Diencephalon (tissue), 2 donors: ENCODE measurements around a stretch of chr6.

GRCh38 chr6:154606150-154606957 lies 95.9 kb upstream of the CNKSR3 start:
- RAMPAGE, long total RNA: no peak

DNA sequence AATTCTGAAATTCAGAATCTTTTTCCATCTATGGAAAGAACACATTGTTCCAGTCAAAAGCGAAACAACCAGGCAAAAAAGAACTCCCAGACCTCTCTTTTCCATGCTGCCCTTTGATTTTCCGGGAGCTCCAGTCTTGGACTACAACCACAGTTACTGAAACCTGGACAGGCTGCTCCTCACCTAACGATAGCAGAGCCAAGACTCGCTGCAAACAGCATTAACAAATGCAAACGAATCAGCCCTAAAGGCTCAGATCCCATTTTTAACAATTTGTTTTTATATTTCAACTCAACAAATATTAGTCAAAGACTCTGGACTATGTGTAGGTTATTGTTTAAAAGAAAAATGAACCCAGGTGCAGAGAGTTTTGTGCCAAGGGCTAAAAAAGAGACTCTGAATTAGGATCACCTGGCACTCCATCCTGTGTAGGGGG lies 108.8 kb upstream of the CNKSR3 start:
- RAMPAGE, long total RNA: no peak

- RAMPAGE, long total RNA: no peak
Measured at GRCh38 chr6:154794860-154795546, 61.8 kb downstream of the SCAF8 start.

- RAMPAGE, long total RNA: no peak
Measured at GRCh38 chr6:154807666-154809069, 75.0 kb downstream of the SCAF8 start.

- RAMPAGE, long total RNA: no peak
Measured at GRCh38 chr6:154889261-154889877, 105.7 kb upstream of the TIAM2 start.

GRCh38 chr6:155091809-155092094 lies 96.6 kb downstream of the TIAM2 start:
- RAMPAGE, long total RNA: no peak

GRCh38 chr6:155145199-155145398 lies 118.7 kb upstream of the CLDN20 start:
- RAMPAGE, long total RNA: no peak

DNA sequence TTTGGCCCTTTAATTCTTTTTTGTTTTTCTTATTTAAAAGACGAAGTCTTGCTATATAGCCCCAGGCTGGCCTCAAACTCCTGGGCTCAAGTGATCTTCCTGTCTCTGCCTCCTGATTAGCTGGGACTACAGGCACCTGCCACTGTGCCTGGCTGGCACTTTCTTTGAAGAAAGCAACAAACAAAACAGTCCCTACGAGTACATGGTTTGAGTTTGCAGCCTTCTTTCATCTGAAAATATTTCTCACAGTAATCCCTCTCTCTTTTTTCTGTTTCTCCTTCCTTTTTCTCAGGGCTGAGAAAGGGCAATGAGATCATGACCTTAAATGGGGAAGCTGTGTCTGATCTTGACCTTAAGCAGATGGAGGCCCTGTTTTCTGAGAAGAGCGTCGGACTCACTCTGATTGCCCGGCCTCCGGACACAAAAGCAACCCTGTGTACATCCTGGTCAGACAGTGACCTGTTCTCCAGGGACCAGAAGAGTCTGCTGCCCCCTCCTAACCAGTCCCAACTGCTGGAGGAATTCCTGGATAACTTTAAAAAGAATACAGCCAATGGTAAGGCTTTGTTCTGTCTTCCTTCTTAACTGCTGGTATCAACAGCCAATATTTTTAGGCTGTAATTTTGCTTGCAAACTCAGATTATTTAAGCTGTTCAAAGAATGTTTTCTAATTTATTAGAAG lies 80.7 kb upstream of the CLDN20 start:
- RAMPAGE, long total RNA: no peak

DNA sequence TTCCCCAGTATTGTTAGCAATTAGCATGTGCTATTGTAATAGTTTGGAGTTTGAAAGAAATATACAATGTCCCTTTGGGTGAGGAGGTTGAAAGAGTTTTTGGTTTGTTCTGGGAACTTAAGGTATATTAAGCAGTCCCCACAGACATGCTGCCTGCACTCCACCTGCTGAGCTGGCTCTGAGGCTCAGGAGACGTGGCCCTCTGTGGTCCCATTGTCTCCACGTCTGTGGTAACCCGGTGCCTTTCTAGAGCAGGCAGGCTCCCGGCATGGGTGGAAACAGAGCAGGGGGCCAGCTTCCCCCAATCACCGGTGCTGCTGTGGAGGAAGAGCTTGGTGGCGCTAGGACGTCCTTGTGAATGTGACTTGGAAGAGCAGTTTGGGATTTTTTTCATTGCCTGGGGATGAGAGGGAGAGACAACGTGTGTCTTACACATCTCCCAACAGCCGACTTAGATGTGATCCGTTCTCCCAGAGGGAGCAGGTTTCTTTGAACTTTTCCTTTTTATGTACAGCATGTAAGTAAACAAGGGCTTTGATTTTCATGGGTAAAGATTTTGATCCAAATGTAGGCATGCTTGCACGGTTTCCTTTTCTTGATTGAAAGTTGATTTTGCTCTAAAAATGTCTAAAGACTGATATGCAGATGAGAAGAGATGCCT lies 47.1 kb upstream of the CLDN20 start:
- RAMPAGE, long total RNA: no peak

GRCh38 chr6:155549113-155549514 lies 93.5 kb upstream of the NOX3 start:
- RAMPAGE, long total RNA: no peak

DNA sequence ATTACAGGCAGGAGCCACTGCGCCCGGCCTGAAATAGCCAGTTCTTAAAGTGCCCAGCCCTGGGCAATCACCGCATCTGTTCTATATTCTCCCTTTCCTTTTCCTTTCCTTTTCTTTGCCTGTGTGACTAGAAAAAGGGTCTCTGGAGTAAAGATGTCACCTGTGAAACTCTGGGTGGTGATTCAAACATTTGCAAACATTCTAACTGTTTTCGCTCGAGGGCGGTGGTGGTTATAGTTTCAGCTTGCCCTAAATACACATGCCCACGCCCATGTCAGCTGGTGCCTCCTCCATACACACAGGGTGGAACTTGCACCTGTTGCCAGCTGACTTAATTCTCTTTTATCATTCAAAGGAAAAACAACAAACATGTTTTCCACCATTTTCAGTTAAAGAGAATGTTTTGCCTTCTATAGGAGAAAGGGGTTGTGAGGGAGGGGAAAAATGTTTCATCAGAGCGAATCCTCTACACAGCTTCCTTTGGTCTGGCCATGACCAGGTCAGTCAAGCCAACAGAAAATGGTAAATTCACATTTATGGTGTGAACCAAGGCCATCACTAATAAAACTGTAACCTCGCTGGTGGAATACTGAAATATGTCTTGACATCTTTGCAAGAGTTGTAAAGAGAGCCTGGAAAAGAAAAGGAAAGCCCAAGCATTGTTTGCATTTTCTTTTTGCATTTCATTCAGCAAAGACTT lies 381.8 kb upstream of the ARID1B start:
- RAMPAGE, long total RNA: no peak

GRCh38 chr6:156557508-156558051 lies 219.6 kb upstream of the ARID1B start:
- RAMPAGE, long total RNA: no peak

DNA sequence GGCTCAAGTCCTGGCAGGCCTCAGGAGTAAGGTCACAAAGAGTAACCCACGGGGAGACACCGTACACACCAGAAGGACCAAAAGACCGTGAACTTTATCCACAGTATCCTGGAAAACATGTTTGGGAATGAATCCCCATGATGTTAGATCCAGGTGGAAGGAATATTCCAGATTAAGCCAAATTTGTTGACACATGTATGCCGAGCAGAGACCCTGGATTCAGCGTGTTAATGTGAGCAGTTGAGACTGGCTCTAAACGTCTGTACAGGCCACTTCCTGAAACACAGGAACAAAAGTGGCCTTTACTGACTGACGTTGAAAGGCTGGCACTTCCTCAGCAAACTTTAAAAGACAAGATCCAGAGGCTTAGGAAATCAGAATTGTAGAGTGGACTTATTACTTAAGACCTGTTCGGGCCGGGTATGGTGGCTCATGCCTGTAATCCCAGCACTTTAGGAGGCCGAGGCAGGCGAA lies 125.8 kb upstream of the ARID1B start:
- RAMPAGE, long total RNA: no peak

GRCh38 chr6:156719111-156719430 lies 58.1 kb upstream of the ARID1B start:
- RAMPAGE, long total RNA: no peak

DNA sequence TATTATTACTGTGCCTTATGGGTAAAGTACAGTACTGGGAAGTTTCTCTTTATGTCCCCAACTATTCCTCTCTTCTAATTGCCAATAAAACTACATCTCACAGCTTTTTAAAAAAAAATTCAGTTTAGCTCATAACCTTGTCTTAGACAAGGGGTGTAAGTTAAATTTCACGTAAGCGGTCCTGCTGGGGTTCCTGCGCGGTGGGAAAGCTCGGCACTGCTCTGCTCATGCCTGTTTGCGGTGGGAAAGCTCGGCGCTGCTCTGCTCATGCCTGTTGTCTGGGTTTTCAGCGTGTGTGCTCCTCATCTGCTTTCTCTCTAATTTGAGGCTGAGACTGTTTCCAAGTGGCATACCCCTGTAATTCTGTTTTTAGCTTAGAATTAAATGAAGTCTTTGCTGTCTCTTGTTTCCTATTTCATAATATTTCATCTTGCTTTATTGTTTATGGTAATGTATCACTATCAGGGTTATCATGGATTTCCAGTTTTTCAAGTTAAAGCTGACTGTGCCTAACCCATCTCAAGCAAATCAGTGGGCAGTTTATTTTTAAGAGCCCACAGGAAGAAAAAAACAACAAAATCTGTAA lies 18.7 kb downstream of the ARID1B start:
- RAMPAGE, long total RNA: no peak

GRCh38 chr6:157022169-157022467 lies 244.9 kb downstream of the ARID1B start:
- RAMPAGE, long total RNA: no peak

DNA sequence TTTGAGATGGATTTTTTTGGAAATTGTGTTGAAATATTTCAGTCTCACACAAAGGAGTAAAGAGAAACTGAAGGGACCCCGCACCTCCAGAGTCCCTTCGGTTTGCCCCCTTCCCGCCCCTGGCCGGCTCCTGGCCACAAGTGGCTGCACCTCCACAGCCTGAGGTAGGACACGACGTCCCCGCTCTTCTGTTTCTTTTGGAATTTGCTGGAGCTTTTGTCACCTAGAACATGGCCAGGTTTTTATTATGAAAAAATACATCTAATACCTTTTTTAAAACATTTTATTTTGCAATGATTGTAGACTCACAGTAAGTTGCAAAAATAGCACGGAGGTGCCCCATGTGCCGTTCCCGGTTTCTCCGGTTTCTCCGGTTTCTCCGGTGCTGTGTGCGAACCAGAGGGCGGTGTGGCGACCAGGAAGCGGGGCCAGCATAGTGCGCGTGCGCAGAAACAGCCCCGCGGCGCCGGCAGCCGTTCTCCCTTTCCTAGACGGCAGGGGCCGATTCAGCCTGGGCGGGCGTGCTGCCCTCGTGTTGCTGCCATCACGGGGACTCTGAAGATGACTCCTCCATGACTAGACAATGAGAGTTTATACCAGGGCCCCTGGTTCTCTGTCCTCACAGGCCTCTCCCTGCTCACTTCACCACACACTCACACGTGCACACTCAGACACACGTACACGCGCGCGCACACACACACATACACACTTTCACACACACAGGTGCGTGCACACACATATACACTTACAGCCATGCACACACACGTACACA lies 102.2 kb downstream of the TMEM242 start:
- RAMPAGE, long total RNA: no peak

GRCh38 chr6:157307996-157308361 lies 15.3 kb downstream of the TMEM242 start:
- RAMPAGE, long total RNA: no peak

- RAMPAGE, long total RNA: no peak
Measured at GRCh38 chr6:157424106-157425151, 43.4 kb downstream of the ZDHHC14 start.

DNA sequence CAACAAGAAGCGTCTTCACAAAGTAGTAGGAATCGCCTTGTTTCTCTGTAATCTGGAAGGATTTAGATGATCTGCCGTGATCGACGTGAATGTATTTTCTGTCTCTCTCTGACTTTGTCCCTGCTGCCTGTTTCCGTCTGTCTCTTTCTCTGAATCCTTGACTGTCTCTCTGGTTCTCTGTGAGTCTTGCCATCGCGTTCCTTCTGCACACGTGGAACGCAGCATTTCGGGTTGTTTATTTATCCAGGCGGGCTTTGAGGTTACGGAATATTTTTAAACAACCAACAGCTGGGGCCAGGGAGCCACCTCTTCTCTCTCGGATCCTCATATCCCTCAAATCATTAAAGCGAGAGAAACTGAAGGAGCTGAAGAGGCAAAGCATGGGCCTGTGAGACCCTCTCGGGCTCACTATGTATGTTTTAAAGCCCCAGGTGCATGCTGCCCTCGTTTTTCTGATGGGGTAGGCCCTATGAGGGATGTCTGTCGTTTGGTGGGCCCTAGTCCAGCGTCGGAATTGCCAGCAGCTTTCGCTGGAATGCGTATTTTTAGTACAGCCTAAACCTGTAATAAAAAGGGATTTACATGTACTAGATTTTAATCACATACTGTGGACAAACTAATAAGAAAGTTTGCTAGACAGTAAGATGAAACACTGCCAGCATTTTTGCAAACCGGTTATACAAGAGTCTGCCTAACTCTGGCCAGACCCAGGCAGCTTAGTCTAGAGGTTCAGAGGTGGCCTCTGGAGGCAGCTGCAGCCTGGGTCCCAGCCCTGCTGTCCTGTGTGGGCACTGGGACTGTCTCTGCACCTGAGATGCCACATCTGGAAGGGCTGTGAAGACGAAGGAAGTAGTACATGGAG lies 216.1 kb downstream of the ZDHHC14 start:
- RAMPAGE, long total RNA: no peak